Penis (tissue), 1 donor: ENCODE measurements around a stretch of chr2.

DNA sequence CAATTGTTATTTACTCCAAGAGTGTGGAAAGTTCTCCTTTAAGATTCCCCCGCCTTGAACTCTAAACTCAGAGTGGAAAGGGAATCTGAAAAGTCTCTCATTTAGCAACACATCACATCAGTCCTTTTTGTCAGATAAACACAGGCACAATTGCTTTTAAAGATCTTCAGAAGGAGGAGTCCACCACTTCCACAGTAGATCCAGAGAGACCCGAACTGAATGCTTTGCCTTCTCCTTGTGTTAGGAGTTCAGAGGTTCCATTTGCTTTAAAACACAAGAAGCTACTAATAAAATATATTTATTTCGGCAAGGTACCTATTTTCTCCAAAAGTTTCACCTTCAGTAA is 1.3 kb upstream of the FN1 start:
- PRO-cap: bidirectional peak, plus-strand start at position 186 of the sequence, minus-strand start outside the sequence

DNA sequence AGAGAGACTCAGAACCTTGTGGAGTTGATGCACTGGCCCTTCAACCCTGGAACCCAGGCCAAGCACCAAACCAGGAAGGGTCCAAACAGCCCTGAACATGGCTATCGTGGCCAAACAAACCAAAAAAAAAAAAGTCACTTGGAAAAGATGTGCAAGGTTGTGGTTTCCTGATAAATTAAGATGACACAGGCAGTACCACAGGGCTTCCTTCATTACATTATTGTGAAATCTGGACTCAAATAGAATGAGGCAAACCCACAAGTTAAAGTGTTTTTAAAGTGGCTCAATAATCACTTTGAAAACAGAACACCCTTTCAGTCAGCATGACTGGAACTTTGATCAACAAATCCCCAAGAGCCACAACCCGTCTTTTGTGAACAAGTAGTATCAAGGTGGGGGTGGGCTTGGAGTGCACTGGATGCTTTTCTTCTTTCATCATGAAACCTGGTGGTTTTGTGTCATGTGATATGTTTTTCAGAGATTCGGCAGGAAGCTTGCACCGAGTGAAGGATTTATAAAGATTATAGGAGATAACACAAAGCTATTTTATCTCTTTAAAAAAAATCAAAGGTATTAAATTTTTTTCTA is 245.2 kb upstream of the FN1 start:
- PRO-cap: no peak

DNA sequence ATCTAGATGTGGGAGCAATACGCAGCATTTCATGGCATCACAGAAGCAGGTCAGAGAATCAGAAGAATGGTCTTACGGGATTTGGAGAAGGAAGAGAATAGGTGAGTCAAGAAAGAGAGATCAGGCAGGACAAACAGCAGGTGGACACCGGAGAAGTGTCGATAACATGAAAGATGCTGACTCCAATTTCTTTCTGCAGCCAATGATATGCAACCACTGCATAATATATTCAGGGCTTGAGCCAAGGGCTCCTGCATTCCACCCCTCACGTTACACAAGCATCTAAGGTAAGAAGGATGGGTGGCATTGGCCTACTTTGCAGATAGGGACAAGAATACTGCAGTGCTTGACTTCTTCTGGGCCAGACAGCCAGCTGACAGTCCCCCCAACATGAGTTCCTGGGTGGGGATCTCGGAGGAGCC is 13.5 kb downstream of the MREG start:
- PRO-cap: no peak

- PRO-cap: no peak
Observed at GRCh38 chr2:216006121-216006756, 7.1 kb downstream of the MREG start.

- PRO-cap: no peak
Observed at GRCh38 chr2:216083506-216084402, 2.0 kb downstream of the TMEM169 start.

DNA sequence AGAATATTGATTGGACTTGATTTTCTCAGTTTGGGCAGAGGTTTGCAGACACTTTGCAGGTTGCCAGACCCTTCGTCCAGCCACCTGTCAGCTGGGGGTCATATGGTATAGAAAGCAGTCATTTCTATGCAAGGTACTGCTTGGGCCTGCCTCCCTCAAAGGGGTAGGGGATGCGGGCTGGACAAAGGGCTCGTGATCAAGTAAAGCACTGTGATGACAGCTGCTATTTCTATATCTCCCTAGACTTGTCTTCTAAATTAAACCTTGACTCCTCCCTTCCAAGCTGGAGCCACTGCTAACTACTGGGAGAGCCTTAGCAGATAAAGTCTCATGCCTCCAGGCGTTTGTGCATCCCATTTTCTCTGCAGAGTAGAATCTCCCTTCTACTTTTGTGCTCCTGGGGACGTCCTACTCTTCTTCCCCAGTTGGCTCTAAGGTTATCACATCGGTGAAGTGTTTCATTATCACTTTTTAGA is 815 bp upstream of the XRCC5 start:
- PRO-cap: no peak

DNA sequence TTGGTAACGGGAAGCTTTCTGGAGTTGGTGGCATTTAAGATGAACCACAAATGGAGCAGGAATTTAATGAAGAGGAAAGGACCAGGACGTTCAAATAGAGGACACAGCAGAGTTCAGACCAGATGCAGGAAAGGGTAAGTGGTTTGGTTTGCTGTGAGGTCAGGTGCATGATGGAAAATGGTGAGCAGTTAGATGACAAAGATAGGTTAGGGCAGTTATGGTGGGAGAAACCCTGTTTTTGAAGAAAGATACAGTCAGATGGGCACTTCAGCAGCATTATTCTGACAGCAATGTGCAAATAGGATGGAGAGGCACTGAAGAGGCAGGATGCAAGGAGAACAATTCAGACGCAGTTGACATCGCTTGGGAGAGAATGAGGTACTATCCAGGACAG is 111.5 kb downstream of the XRCC5 start:
- PRO-cap: no peak

GRCh38 chr2:216371019-216371785 is 1.1 kb downstream of the MARCHF4 start:
- PRO-cap: no peak

GRCh38 chr2:216464370-216464734 is 34.3 kb upstream of the RPL37A start:
- PRO-cap: no peak

DNA sequence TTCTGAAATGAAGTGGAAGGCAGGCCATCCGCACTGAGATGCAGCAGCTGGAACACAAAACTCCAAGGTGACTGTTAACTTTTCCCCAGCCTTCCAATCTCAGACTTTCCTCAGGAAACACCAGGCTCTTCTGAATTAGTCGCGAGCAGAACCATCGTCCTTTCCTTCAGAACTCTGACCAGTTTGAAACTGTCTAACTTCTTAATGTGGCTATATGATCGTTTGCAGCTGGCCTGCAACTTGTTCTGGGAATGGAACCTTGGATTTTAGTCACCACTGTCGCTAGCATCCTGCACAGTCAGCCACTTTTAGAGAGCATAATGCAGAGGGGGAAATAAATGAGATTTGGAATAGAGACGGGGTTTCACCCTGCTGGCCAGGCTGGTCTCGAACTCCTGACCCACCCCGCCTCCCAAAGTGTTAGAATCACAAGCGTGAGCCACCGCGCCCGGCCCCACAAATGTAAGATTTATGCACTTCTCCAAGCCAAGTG is 511 bp upstream of the RPL37A start:
- PRO-cap: no peak

DNA sequence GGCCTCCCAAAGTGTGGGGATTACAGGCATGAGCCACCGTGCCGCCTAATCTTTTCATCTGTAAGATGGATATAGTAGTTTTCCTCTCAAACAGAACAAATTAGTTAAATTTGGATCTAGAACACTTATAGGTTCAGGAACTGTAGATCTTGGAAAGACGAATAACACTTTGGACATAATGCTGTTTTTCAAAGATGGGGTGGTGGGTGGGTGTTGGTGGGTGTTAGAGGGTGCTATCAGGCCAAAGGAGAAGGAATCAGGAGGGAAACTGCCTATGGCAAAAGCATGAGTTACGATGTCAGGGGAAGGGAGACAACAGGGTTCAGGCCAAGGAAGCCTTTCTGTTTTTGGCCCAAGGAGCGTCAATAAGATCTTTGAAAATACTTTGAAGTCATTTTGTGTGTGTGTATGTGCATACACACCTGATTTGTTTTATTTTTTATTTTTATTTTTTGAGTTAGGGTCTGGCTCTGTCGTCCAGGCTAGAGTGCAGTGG is 6.8 kb downstream of the RPL37A start:
- PRO-cap: no peak

DNA sequence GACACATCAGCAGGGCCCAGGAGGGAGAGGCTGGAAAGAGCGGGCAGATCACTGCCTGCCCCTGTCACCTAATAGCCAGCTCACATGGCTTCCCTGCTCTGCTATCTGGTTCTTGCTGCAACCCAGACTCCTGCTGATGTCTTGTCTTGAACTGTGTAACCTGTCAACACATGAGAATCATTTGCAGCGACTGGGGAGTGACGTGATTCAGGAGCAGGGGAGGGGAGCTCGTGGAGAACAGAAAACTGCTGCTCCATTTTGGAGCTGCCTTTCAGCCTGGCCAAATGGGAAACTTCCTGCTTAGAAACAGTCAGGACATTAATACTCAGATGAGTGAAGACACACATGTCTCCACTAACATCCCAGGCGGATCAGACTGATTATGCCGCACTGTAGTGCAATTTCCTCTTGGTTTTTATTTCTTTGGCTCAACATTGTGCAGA is 38.1 kb downstream of the RPL37A start:
- PRO-cap: no peak

DNA sequence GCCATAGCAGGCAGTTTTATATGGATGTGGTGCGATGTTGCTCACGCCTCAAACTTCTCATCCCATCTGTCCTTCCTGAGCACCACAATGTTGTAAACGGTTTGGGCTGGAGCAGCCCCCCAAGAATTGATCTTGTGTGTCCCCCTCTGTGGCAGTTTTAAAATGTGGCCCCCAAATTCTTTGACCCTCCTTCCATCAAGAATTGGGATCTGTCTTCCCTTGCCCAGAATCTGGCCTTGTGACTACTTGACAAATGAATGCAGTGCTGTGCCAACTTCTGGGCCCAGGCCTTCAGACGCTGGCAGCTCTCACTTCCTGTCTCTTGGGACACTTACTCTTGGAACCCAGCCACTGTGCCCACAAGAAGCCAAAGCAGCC is 56.5 kb downstream of the RPL37A start:
- PRO-cap: no peak

DNA sequence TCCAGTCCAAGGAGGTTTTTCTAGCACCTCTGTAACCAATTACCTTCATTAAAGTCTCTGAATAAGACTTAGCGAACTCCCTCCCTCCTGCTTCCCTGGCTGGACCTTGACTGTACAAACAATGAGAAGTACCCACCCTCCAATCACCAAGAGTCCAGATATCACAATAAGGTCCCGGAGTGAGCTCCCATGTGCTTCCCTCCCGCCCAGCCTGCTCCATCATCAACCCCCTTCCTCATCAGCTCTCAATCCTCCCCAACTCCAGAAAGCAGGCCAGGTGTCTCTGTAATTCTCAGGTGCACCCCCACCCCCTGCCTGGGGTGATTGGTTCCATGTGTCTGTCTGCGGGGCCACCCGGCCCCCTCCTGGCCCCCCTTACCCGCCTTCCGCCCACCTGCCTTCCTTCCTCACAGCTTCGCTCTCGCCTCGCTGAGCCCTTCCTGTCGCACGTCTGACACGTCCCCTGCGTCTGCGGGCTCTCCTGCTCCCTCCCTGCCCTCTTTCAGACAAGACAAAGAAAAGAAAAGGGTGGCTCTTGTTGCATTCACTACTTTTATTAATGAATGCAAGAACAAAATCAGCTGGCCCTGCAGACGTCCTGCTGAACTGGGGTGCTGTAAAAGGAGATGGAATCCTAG is 26.6 kb upstream of the IGFBP2 start:
- PRO-cap: no peak

- PRO-cap: no peak
Observed at GRCh38 chr2:216700230-216700632, 4.9 kb upstream of the IGFBP5 start.

DNA sequence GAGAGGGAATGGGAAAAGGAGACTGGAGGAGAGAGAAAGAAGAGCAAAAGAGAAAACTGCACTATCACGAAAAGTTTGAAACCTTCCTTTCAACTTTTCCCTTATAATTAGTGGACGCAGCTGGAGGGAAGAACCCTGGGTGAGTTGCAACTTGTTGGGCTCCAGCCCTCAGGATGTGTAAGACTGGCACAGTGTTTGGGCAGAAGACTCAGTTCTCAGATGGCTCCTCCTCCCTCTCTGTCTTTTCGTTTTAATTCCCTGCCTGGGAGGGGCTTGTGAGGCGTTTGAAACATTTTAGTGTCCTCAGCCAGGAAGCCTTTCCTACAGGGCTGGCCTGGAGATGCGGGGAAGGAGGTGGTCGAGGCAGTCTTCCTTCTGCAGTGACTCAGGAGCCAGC is 22.0 kb upstream of the IGFBP5 start:
- PRO-cap: no peak

DNA sequence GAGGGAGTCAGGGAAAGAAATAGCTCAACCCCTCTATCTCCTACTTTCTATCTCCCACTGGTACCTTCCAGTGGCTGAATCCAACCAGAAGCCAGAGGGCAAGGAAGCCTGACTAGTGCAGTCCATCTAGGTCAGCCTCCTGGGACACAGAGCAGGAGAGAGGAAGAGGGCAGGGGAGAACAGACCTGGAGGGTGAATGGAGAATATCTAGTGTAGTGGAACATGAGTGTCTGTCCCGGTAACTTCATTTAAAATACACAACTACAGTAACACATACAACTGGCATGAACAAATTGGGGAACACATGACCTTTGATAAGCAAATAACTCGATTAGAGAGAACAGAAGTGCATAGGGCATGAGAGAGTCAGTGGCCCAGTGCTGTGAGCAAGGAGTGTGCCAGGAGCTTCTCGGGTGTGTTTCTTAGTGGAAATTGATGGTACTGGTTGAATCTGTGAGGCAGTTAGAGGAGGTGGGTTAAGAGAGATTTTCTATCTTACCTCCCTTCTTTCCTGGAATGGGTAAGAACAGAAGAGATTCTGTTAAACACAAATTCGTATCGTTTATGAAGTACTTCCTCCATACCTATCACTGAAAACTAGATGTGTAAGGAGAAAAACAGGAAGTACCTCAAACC is 40.8 kb downstream of the TNP1 start:
- PRO-cap: no peak

DNA sequence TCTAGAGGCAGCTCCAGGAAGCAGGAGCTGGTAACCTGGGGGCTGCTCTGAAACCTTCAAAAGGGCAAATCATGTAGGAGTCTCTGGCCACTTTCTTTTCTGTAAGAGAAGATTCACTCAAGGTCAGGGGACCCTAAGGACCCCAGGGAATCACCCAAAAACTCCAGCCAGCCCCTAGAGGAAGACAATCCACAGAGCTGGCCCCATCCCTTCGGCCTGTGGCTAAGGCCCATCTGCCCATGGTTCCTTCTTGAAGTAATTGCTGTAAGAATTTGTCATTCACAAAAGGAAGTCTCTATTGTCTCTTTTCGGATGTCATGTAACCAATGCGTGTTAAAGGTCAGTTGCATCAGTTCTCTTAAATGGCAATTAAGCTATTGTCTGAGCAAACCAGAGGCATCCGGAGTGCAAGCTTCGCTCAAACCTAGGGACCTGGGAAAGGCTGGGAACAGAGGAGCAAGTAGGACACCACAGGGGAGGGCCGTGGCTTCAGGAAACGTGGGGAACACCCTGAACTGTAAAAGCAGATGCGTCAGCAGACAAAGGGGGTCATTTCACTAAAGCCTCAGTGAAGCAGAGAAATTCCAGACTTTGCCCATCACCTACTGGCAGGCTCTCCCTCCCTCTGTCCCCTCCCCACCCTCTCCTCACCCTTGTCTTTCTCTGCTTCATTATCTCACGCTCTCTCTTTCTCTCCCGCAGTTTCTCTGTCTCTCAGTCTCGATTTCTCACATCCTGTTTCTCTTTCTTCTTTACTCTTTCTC is 204.4 kb upstream of the TNP1 start:
- PRO-cap: no peak

GRCh38 chr2:217089839-217090549 is 230.1 kb upstream of the TNP1 start:
- PRO-cap: no peak

- PRO-cap: no peak
Observed at GRCh38 chr2:217223255-217223955, 363.5 kb upstream of the TNP1 start.